GM12891 (cell line): ENCODE measurements around the gene BMPR1B.

DNA sequence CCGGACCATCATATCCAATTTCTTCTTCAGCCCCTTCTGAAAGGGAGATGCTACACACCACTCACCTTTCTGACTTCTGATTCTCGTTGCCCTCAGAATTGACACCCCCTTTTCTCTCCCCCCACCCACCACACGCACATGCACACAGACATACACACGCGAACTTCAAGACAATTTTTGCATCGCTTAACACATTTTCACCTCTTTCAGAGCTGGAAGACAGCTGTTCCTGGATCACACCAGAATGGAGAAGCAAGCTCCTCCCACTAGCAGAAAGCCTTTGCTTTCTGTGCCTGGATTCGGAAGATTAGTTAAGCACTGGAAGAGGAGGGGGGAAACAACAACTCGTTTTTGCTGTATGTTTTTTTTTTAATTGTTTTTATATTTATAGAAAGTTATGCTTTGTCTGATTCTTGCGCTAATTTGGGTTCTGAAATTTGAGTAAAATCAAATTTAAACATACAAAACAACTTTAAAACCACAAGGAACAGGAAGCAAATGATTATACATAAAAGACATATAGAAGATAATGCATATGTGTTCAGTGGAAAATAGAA lies 1.2 kb upstream of the SNCA start:
- RRBS, result no CpG with 5 or more reads among the region's 9 CpGs

- RRBS, result no CpG with 5 or more reads among the region's 8 CpGs
These were observed 107.8 kb downstream of the CCSER1 start for GRCh38 chr4:90234846-90235451.

GRCh38 chr4:91143181-91143484 lies 1015.9 kb downstream of the CCSER1 start:
- RRBS, result no CpG with 5 or more reads among the region's 2 CpGs

GRCh38 chr4:92443909-92444446 lies 140.2 kb downstream of the GRID2 start:
- RRBS, result no CpG with 5 or more reads among the region's 12 CpGs

DNA sequence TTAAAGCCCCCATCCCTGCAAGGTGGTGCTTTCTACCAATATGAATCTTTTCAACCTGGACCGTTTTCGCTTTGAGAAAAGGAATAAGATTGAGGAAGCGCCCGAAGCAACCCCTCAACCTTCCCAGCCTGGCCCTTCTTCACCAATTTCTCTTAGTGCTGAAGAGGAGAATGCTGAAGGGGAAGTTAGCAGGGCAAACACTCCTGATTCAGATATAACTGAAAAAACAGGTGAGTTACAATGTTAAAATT lies 615 bp downstream of the SMARCAD1 start:
- RRBS, result no CpG with 5 or more reads among the region's 4 CpGs

DNA sequence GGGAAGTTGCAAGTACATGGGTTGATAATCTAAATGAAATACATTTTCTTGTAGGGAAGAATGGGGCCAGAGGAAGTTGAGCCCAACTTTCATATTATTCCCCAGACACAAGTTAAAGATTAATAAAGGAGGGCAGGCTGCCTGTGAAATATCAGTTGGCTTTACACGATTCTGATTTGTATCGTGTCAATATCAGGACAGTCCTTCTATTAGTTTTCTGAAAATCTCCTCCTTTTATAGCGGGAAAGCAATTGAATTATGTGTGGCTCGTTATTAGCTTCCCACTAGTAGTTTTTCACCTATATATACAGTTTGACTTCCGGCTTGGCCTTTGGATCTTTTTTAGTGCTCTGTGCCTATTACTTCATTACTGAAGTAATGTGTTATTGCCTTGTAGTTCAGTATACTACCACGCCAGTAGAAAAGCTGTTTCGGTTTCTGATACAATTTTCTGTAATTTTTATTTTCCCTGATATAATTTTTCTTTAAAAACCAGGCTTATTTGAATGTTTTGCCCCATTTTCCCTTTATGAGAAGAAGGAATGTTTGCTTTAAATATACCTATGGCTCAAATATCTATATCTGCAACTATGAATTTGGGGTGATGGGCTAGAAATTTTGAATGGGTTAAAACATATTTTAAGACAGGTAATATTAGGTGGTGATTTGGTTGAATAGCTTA lies 1.9 kb downstream of the PDLIM5 start:
- RRBS, result no CpG with 5 or more reads among the region's 7 CpGs

DNA sequence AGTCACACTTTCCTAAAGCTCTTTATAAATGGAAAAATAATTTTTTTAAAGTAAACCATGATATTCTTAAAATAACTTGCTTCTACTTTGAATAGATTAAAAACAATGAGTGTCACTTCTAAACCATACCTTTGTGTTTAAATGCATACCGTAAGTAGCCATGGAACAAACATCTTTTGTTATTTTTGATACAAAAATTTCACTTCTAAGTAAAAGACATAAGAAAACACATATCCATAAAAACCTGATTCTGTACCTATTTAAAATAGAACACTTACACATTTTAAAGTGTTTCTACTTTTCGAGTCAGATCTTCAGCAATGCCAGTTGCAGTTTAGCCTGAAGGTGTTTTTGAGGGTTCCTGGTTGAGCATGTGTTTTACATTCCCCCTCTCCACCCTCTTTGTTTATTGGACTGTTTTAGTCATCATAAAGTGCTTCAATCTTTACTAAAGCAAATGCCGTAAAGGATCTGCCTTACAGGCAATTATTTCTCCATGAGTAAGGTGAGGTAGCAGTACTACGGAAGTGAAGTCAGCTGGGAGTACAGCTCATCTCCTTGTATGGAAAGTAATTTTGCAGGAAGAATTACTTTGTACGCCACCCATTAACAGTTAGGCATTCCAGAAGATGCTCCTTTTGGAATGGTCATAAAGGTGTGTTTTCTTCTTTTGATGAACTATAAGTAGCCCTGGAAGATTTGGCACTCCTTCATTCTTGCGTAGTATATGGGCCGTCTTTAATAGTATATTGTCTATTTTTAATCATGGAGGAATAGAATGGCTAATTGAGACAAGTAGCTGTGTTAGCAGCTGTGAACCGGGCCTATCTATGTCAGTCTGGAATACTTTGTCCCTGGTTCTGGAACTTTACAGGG lies 36.9 kb downstream of the PDLIM5 start:
- RRBS, result no CpG with 5 or more reads among the region's 8 CpGs

GRCh38 chr4:94538885-94539313 lies 87.2 kb downstream of the PDLIM5 start:
- RRBS, result no CpG with 5 or more reads among the region's 3 CpGs

DNA sequence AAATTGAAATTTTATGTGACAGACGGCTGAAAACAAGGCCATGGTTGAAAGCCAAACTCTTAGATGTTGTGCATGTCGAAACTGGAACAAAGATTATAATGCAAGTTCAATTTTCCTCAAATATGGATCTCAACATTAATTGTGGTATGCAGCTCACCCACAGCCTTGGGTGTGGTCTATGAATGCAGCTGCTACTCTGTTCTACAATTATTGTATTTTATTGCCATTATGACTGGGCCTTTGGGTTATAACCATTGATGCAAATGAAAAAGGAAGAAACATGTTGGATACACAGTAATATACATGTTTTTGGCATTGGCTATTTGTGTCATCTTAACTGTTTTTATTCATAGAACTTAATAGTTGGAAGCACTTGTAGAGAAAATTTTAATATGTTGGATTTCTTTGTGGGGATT lies 107.8 kb downstream of the PDLIM5 start:
- RRBS, result no CpG with 5 or more reads among the region's 2 CpGs

DNA sequence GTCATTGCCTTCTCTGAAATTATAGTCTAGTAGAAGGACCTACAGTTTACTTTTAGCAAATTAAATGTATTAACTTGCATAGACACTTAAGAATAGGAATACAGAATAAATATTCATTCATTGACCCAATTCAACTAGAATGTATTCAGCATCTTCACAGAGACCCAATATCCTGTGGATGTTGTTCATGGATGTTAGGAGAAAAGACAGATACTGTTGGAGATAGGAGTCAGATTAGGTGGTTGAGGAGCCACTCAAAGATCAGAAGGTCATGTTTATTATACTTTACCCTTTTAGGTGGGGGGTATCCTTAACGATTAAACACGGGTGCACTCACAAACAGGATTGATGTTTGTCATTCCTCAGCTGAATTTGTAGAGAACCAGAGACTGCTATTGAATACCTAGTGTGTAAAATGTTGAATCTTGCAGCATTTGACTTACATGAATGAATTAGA lies 121.0 kb downstream of the PDLIM5 start:
- RRBS, result no CpG with 5 or more reads among the region's 2 CpGs

DNA sequence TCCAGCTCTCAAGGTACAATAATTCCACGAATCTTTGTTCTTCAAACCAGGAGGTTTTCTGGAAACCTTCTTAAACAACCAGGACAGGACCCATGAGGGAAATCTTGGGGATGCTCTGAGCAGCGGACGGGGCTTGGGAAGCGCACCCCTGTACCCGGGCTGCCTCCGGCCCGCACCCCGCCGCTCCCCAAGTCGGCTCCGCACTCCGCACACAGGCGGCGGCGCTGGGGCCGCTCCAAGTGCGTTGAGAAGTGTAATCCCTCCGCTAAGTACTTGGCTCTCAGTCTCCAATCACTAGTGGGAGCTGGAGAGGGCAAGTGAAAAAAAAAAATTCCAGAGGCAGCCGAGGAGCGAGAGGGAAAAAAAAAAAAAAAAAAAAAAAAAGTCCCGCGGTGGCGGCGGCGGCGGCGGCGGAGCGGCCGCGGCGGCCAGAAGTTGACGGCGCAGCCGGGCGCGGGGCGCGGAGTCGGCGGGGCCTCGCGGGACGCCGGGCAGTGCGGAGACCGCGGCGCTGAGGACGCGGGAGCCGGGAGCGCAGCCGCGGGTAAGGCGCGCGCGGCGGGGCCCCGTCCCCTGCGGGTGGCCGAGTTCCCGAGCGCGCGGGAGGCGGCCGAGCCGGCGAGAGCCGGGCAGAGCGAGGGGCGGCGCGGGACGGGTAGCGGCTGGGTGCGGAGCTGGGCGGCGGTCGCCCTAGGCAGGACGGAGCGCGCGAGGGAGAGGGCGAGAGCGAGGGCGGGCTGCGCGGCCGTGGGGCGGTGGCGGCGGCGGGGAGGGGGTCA lies at the start of gene BMPR1B:
TSS of gene BMPR1B (plus strand) at position 431 of the 779 bp plus-strand sequence.
- RRBS, result 9% methylated on average over 34 of the region's 96 CpGs

- RRBS, result no CpG with 5 or more reads among the region's 5 CpGs
These were observed 91.5 kb downstream of the BMPR1B start for GRCh38 chr4:94849219-94849675.

GRCh38 chr4:95061741-95062197 lies 304.0 kb downstream of the BMPR1B start:
- RRBS, result no CpG with 5 or more reads among the region's 4 CpGs

- RRBS, result no CpG with 5 or more reads among the region's 2 CpGs
These were observed 187.4 kb downstream of the UNC5C start for GRCh38 chr4:95361411-95361823.

- RRBS, result no CpG with 5 or more reads among the region's 5 CpGs
These were observed 41.0 kb downstream of the UNC5C start for GRCh38 chr4:95507587-95508292.

GRCh38 chr4:96598388-96598759 lies 758.5 kb downstream of the PDHA2 start:
- RRBS, result no CpG with 5 or more reads among the region's 5 CpGs

DNA sequence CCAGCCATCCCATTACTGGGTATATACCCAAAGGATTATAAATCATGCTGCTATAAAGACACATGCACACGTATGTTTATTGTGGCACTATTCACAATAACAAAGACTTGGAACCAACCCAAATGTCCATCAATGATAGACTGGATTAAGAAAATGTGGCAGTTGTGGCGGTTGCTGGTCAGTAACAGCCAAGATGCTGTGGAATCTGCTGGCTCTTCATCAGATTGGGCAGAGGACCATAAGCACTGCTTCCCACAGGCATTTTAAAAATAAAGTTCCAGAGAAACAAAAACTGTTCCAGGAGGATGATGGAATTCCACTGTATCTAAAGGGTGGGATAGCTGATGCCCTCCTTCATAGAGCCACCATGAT lies 1062.7 kb downstream of the PDHA2 start:
- RRBS, result no CpG with 5 or more reads among the region's 2 CpGs

DNA sequence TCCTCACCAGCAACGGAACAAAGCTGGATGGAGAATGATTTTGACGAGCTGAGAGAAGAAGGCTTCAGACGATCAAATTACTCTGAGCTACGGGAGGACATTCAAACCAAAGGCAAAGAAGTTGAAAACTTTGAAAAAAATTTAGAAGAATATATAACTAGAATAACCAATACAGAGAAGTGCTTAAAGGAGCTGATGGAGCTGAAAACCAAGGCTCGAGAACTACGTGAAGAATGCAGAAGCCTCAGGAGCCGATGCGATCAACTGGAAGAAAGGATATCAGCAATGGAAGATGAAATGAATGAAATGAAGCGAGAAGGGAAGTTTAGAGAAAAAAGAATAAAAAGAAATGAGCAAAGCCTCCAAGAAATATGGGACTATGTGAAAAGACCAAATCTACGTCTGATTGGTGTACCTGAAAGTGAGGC lies 59.7 kb downstream of the RAP1GDS1 start:
- RRBS, result no CpG with 5 or more reads among the region's 10 CpGs

GRCh38 chr4:98662553-98663140 lies 4.2 kb upstream of the TSPAN5 start:
- RRBS, result no CpG with 5 or more reads among the region's 8 CpGs

GRCh38 chr4:99024695-99025345 lies 29.3 kb downstream of the METAP1 start:
- RRBS, result no CpG with 5 or more reads among the region's 4 CpGs